ENCODE data around the gene PSAT1.

DNA sequence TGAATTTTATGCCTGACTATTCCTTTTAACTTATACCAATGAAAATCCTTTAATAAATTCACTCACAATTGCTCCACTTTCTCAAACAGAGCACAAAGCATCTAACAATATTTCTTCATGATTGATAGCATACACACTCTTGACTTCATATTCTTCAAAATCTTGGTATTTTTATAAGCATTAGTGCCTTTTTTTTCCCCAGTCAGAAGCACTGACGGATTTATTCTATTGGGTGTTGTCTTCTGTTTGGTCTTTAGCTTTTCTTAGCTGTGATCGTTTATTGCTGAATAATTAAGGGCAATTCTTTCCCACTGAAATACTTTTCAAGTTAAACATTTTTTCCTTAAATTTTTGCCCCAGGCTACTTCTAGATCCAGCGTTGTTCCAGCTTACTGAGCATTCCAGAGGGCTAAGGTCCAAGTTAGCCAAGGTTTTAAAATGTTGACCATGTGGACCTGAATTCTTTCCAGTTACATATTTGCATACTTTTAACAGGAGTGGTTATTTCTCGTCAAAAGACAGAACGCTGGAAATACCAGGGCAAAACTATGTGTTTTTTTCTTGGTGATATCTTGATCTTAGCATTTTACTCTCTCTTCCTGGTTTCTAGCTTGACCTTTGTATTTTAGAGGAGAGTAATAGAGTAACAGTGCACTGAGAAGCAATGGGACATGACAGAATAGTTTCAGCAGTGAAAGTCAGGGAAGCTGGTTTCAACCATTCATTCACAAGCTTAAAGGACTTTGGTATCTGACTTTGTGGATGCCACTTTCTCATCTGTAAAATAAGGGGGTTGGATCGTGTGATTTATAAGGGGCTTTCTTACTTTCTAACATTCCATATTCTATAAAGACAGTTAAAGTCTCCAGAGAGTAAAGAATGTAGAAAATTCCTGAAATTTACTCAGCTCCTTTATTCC lies 32.8 kb downstream of the TMC1 start:
- PRO-cap = no peak

GRCh38 chr9:73131816-73132965 lies 19.5 kb upstream of the ANXA1 start:
- PRO-cap = unidirectional peak, plus-strand start at chr9:73132195; bidirectional peak, plus-strand start at chr9:73132477, minus-strand start at chr9:73132402; unidirectional peak, minus-strand start at chr9:73132595

DNA sequence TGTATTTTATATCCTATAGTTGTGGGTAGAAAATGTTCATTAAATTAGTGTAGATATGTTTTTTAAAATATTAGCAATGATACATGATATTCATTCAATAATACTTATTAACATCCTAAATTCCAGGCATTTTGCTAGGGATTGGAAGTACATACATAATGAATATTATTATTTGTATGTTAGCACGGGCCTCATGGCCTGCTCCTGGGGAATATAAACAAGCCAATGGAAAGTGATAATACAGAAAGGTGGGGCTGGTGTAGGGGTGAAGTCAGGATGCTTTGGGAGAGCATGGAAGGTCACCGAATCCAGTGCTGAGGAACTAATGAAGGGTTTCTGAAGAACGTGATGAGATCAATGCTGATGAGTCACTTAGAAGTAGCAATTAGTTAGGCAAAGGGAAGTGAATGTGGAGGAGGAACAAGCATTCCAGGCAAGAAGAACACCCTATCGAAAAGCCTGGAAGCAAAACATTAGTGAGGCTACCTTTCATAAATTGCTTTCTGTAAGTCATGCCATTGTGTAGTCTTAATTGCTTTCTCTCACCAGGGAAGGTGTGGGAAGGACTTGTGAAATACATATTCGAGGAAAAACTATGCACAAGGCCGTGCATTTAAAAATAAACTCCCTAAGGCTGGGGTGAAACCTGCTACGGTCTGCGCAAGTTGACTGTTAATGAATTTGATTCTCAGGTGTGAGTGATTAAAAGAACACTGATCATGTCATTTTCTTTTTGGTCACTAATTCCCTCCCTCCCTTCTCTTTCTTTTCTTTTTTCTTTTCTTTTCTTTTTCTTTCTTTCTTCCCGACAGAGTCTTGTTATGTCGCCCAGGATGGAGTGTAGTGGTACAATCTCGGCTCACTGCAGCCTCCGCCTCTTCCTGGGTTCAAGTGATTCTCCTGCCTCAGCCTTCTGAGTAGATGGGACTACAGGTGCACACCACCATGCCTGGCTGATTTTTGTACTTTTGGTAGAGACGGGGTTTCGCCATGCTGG lies 2.3 kb downstream of the ANXA1 start:
- PRO-cap = no peak

- PRO-cap = no peak
Measured at GRCh38 chr9:73159173-73159469, 7.5 kb downstream of the ANXA1 start.

DNA sequence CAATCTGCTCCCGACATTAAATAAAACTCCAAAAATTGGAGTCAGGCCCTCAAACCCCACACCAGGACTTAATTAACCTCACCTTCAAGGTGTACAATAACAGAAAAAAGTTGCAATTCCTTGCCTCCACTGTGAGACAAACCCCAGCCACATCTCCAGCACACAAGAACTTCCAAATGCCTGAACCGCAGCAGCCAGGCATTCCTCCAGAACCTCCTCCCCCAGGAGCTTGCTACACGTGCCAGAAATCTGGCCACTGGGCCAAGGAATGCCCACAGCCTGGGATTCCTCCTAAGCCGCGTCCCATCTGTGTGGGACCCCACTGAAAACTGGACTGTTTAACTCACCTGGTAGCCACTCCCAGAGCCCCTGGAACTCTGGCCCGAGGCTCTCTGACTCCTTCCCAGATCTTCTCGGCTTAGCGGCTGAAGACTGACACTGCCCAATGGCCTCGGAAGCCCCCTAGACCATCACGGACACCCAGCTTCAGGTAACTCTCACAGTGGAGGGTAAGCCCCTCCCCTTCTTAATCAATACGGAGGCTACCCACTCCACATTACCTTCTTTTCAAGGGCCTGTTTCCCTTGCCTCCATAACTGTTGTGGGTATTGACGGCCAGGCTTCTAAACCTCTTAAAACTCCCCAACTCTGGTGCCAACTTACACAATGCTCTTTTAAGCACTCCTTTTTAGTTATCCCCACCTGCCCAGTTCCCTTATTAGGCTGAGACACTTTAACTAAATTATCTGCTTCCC lies 409.3 kb upstream of the RORB start:
- PRO-cap = no peak

DNA sequence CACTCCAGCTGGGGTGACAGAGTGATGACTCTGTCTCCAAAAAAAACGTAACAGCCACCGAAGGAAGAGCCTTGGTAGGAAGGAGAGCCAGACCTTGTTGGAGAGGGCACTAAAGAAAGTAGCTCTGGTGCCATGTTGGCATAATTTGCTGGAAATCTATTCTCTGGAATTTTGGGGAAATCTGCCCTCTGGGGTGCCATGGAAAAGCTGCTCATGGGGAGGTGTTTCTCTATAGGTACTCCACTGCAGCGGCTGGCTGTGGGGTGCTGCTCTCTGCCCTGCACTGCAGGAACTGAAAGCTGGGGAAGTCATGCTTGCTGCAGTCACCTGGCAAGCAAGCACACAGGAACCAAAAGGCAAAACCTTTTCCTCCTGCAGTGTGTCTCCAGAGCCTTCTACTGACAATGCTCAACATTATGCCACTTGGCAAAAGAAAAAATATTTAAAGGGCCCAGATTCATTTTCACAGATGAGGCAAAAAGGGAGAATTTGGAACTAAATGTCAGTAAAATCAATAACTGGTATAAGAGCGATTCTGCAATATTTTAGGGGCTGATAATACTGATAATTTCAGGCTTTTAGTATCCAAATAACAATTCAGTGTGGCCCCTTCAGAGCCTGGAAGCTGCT lies 25.8 kb upstream of the CARNMT1 start:
- PRO-cap = no peak

GRCh38 chr9:75147464-75148172 lies 59.3 kb downstream of the OSTF1 start:
- PRO-cap = no peak

DNA sequence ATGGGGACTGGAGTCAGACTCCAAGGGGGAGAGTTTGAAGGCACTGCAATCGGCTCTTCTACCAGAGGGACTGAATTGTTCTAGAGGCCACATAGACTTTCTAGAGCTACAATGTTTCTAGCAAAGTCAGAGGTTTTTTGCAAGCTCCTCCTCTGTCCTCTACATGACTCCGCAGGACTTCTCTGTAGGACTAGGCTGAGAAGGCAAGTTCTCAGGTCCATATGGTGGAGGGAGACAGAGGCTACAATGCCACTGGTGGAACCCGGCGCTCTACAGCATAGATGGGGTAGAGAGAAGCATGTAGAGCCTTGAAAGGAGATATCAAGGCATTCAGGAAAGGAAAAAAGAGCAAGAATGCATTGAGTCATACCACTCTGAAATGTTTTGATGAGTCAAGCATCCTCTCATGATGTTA lies 178.3 kb downstream of the RFK start:
- PRO-cap = no peak

GRCh38 chr9:76542317-76542861 lies 83.4 kb downstream of the GCNT1 start:
- PRO-cap = no peak

GRCh38 chr9:76677202-76678083 lies 218.5 kb downstream of the GCNT1 start:
- PRO-cap = no peak

DNA sequence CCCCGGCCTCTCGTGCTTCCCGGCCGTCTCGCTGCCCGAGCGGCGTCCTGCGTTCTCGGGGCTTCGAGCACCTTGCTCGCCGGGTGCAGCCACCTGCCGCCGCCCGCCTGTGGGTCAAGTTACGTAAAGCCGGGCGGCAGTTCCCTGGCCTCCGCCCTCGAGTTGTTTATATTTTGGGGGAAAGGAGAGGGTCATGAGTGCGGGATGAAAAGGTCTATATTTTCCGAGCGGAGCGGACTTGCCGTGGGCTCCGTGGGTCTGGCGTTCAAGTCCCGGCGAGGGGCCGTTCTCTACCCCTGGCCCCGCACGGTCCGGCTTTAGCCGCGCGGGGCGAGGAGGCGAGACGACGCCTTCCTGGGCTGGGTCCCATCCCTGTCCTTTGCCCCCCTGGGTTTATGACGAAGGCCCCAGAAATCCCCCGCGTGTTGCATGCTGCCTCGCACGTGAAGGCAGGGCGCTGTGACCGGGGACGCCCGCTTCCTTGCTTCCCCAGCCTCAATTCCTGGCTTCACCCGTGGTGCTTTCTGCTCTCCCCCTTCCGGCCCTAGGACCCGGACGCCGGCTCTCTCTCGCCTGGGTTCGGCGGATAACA lies 590 bp downstream of the VPS13A start:
- PRO-cap = unidirectional peak, minus-strand start at position 504 of the sequence

DNA sequence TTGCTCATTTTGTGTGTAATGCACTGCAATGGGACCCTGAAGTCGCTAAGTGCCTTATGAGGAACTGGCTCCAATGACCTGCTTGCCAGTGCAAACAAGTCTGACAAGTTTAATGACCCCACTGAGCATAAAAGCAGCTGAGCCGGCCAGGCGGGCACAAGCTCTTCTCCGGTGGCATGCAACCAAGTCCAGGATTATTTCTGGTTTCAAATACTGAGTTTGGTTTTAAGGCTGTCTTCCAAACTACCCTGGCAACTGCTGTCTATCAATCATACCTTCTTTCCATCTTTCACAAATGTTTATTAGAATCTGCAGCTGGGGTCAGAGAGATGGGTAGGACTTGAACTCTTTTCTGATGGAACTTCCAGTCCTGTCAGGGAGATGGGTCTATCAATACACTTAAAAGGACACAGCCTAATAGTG lies 15.8 kb upstream of the GNA14 start:
- PRO-cap = no peak

DNA sequence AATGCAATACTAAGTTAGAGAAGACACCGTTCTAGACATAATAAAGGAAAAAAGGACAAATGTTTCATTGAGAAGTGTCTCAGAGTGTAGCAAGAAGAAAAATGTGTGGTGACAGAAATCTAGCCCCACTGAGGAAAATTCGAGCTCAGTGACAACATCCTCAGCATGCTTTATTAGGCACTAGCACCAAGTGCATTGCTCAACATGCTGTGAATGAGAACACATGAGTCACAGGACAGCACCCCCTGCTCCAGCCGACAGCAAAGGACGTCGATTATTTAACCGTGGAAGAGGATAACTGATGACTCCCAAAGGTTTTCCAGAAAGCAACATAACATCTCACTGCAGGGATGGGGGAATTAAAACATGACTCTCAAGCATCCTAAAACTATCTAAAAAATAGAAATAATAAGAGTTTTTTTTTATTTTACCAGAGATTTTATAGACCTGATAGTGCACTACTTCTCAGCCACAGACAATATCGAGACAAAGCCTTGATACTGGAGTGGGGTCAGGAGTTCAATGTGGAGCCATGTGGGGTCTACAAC lies 182.6 kb downstream of the GNAQ start:
- PRO-cap = no peak

DNA sequence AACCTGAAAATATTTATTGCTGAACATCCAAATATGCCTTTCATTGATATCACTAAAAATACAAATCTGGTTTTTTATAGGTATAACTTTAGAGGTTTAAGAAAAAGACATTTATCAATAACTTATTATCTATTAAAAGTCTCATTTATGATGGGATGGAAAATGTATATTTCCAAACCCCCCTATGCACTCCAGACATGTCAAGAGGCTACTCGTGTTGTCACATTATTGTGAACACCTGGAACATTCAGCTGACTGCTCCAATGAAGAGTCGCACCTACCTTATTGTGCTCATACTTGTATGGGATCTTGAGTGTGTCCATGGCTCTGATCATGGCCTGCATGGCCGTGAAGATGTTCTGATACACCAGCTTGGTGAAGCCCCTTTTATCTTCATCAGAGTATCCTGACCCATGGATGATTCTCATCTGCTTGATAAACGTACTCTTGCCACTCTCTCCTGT lies 109.7 kb downstream of the GNAQ start:
- PRO-cap = no peak

DNA sequence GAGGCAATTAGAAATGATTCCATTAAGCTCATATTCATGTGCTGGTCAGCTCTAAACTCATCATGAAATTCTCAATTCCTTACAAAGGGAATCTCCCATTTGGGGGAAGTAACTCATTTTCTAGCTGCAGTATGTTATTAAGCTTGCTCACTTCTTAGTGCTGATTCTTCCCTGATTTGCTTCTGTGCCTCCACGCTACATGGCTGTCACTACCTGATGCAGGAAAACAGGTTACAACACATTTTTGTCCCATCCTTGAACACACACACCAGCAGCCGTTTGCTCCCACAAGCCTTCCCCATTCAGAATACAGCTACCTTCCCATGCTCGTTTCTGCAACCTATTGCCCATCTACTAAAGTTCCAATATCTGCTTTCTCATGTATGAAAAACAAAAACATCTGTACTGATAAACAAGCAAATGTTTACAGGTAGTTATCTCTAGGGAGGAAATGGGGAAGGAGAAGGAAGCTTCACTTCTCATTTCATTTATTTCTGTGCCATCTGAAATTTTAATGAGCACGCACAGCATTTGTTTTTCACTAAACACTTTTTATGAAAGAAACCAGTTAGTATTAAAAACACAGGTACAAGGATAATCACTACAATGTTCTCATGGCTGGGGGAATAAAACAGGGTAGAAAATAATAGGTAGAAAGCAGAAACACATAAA lies 81.3 kb downstream of the GNAQ start:
- PRO-cap = no peak

GRCh38 chr9:77985944-77986400 lies 45.6 kb downstream of the GNAQ start:
- PRO-cap = no peak

- PRO-cap = no peak
Measured at GRCh38 chr9:77996959-77998459, 34.1 kb downstream of the GNAQ start.

DNA sequence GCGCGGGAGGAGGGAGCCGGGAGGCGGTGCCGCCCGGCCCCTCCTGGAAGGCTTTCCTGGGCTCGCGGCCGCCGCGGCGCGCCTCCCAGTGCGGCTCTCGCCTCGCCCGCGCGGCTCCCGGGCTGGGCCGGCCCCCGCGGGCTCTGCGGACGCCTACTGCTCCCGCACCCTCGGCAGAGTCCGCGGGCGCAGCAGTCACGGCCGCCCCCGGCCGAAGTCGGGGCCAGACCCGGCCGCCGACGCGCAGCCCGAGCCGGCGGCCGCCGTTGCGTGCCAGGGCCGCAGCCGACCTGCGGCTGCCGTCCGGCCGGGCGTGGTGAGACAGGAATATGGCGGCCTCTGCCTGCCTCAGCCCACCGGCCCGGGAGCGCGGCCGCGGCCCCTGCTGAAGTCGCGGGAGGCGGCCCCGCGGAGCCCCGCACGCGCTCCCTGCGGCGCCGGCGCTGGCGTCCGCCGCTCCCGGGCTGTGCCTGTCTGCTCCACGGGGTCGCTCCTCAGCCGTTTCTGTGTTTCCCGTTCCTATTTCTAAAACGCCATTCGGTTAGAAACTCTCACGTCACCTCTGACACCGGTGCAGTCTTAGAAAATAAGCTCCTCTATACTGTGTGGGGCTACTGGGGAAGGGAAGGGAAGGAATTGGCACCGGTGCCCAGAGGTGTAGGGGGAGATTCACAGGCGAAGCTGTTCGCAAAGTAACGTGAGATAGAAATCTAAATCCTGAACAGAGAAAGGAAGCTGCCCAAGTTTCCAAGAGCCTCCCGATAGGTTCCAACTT lies 593 bp upstream of the GNAQ start:
- PRO-cap = bidirectional peak, plus-strand start at position 129 of the sequence, minus-strand start outside the sequence; bidirectional peak, plus-strand start at position 614 of the sequence, minus-strand start at position 476 of the sequence

- PRO-cap = bidirectional peak, plus-strand start at chr9:78297127, minus-strand start at chr9:78296951
Measured at GRCh38 chr9:78296710-78297847, at the start of gene PSAT1. PSAT1 (plus strand) TSS chr9:78297125.

- PRO-cap = no peak
Measured at GRCh38 chr9:78358225-78358935, 61.5 kb downstream of the PSAT1 start.

Data from bronchus (tissue), 1 donor.